Cerebellum (tissue), 5 donors: ENCODE measurements around the gene MPV17.

GRCh38 chr2:27086089-27086664 is 395 bp upstream of the KHK start:
- PRO-cap, 3 experiments = peak in 3 of 3 experiments; most common minus-strand start chr2:27086603 (in 2)
- RAMPAGE, long total RNA = no peak

GRCh38 chr2:27095586-27095999 is 9.0 kb downstream of the KHK start:
- PRO-cap, 3 experiments = no peak in any of the 3 experiments
- RAMPAGE, long total RNA = no peak

DNA sequence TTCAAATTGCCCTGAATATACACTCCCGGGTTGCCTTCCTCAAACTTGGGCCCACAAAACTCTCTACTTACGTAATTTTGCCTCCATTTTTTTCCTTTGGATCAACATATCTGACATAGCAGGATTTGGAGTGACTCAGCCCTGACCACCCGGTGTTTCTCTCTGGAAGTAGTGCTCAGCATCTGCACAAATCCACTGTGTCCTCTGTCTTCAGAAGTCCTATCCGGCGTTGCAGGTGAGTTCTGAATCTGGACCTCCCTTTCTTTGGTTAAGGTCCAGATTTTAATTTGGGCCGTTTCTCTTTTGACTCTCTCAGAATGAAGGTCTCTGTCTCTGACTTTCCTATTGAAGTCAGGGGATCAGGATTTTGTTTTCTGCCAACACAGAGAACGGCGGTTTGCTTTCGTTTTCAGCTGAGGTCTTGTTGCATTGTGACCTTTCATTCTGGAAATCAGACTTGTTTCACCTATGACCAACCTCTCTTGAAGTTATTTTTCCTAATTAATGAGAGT is 13.5 kb downstream of the TCF23 start:
- PRO-cap, 3 experiments = no peak in any of the 3 experiments
- RAMPAGE, long total RNA = no peak

- PRO-cap, 3 experiments = no peak in any of the 3 experiments
- RAMPAGE, long total RNA = no peak
Measured at GRCh38 chr2:27216452-27216766, 760 bp upstream of the CAD start.

DNA sequence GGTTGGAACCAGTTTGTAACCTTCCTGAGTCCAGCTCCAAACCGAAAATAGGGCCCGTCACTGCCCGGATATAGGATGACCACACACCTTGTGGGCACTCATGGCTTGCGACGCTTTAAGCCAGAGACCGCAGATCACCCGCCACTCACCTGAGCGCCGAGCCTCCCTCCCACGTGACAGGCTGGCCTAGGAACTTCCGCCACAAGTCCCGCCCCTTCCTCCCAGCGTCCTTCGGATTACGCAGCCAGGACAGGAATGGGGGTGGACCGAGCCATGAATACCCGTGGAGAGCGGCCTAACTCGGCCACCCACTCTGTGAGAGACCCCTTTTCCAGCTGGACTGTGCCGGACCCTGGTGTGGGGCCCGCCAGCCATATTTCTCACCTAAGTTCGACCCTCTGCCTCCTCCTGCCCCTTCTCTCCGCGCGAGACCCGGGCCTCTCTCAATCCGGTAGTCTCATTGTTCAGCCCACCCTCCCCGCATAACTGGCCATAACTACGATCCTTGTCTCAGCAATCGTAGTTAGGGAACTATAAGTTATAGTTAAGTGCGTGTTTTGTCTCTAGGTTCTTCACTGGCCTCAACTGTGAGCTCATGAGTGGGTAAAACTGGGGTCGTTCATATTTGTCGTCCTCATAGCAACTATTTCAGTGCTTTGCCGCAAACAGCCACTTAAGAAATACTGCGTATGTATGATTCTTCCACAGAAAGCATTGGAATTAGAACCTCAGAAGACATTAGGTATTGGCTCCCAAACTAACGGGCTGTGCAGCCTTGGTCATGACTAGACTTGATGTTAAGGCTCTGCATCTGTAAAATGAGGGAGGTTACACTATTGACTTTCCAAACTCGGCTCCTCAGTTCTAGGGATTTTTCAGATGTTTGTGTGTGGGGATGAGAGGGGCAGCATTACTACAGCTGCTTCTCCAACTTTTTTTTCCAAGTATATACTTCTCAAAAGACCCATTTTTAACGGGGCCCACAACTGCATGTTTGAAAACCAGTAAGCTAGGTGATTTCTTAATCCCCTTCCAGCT is at the start of gene MPV17:
Gene MPV17 (minus strand): TSS at position 195 of the 1,038 bp plus-strand sequence.
- PRO-cap, 3 experiments = peak in 3 of 3 experiments; most common plus-strand start position 243 of the sequence (in 2); most common minus-strand start position 168 of the sequence (in 2)
- RAMPAGE, long total RNA = start-site peak on the minus strand centred at position 168 of the sequence, 11 bp wide, 109 and 98 reads in 2 replicates; start-site peak on the plus strand centred at position 237 of the sequence, 48 bp wide, 19 and 19 reads in 2 replicates

DNA sequence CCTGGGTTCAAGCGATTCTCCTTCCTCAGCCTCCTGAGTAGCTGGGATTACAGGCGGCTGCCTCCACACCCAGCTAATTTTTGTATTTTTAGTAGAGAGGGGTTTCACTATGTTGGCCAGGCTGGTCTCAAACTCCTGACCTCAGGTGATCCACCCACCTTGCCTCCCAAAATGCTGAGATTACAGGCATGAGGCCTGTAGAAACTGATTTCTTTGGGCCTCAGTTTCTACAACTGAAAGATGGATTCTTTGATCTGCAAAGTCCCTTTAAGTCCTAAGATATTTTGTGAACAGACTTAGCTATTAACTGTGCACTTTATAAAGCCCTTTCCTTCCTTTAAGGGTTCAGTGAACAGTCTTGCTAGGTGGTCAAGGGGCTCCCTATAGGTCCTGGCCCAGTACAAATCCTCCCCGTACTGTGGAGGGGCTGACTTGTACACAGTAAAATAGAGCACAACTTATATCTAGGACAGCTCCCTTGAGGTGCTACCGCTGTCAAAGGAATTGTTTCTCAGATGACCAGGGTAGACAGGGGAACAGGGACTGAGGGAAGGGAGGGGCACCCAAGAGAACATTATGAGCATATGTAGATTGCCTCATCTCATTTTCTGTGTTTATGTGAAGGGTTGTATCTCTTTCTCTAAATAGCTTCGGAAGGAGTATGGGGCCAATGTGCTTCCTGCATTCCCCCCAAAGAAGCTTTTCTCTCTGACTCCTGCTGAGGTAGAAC is 1.7 kb downstream of the SNX17 start:
- PRO-cap, 3 experiments = no peak in any of the 3 experiments
- RAMPAGE, long total RNA = no peak

DNA sequence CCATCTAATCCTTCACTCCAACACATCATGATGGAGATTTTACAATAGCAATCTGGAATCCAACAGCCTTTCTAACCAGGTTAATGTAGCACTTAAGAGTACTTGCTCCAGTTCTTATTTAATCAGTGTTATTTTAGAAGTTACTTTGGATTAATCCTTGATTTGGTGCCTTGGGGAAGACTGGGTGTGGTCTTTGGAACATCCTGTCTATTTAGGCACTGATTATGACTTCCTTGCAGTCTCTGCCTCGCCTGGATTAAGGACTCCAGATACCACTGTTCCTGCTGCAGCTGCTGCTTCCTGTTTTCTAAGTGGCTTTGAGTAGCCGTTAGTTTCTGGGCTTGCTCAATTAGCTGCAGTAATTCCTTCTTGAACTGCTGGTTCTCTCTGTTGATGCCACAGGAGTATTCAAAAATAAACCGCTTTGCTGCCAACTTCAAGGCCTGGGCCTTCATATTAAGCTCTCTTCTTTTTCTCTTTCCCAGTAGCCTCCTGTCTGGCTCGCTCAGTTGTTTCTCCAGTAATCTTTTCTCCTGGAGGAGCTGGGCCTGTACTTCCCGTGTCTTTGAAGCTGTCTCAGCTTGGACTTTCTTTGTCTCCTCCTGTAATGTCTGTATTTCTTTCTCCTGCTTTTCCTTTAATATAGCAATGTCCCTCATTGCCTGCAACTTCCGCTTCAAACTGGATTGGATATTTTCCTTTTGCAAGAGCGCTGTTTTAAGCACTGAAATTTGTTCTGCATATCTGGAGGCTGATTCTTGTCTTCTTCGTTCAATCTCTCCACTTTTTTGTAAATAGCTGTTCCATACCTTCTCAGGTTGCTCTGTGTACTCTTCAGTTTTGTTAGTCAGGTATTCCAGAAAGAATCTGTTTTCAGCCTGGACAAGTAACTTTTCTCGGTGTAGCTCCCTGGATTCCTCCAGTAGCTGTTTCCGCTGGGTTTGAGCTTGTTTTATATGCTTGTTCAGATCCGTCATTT is 1.7 kb downstream of the CCDC121 start:
- PRO-cap, 3 experiments = no peak in any of the 3 experiments
- RAMPAGE, long total RNA = no peak

DNA sequence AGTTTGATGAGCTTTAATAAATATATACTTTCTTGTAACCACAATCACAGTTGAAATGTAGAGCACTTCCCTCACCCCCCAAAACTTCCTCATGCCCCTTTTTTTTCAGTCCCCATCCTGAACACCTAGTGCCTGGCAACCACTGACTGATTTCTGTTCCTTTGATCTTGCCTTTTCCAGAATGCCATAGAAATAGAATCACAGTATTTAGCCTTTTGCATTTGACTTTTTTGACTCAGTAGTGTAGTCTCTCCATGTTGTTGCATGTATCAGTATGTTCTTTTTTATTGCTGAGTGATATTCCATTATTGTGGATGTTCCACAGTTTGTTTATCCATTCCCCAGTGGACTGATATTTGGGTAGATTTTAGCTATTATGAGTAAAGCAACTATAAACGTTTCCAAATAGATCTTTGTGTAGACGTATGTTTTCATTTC is 14.0 kb downstream of the SUPT7L start:
- PRO-cap, 3 experiments = no peak in any of the 3 experiments
- RAMPAGE, long total RNA = no peak

DNA sequence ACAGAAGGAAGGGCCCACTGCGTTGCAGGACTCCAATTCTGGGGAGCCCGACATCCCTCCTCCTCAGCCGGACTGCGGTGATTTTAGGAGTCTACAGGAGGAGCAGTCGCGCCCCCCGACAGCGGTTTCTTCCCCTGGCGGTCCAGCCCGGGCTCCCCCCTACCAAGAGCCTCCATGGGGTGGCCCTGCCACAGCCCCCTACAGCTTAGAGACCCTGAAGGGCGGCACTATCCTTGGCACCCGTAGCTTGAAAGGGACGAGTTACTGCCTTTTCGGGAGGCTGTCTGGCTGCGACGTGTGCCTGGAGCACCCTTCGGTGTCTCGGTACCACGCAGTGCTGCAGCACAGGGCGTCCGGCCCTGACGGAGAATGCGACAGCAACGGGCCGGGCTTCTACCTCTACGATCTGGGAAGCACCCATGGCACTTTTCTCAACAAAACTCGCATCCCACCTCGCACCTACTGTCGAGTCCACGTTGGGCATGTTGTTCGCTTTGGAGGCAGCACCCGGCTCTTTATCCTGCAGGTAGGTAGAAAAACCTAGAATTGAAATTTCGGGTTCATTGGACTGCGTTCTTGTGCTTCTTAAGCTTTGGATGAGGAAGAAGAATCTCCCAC is 472 bp downstream of the SLC4A1AP start:
- PRO-cap, 3 experiments = no peak in any of the 3 experiments
- RAMPAGE, long total RNA = no peak

- PRO-cap, 3 experiments = no peak in any of the 3 experiments
- RAMPAGE, long total RNA = no peak
Measured at GRCh38 chr2:27682129-27682600, 18.5 kb downstream of the SLC4A1AP start.

GRCh38 chr2:27684830-27685706 is 21.4 kb downstream of the SLC4A1AP start:
- PRO-cap, 3 experiments = no peak in any of the 3 experiments
- RAMPAGE, long total RNA = no peak

- PRO-cap, 3 experiments = peak in 3 of 3 experiments; most common plus-strand start chr2:27715768 (in 3); most common minus-strand start chr2:27715706 (in 3)
- RAMPAGE, long total RNA = no peak
Measured at GRCh38 chr2:27714948-27715895, 51.5 kb downstream of the SLC4A1AP start.

DNA sequence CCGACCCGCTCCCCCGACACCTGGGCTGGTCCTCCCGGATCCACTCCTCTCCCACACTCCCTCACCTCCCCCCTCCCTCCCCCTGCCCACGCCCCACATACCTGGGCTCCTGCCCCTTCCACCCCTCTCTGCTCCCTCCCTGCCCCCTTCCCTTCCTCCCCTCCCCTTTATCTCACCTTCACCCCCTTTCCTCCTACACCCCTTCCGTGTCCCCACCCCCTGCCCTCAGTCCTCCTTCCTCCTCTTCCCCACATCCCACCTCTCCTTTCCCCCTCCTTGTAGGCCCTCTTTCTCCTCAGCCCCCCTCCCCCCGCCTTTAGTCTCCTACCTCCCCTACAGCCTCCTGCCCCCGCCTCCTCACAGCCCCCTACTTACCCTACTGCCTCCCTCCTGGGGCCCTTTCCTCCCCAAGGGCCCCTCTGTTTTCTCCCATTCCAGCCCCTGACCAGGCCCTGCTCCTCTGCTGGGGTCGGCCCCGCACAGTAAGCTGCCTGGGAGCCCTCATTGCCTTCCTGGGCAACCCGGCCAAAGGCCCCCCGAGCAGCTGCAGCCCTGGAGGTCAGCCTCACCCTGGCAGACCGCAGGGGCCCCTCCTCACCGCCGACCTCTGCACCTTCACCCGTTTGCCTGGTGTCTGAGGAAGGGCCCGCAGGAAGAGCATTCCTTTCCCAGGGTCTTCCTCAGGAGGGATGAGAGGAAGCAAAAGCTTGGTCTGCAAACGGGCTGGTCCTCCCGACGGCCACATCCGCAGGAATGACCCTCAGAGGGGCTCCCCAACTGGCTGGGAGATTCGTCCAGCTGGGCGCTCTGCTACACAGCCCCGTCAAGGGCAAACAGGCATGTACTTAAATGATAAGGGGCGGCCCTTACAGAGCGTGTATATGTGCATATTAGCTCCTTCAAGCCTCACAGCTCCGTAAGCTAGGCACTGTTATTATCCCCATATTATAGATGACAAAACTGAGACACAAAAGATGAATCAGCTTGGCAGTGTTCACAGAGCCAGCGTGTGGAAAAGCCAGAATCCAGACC is 52.5 kb downstream of the SLC4A1AP start:
- PRO-cap, 3 experiments = no peak in any of the 3 experiments
- RAMPAGE, long total RNA = no peak

GRCh38 chr2:27716928-27717456 is 53.3 kb downstream of the SLC4A1AP start:
- PRO-cap, 3 experiments = no peak in any of the 3 experiments
- RAMPAGE, long total RNA = no peak

DNA sequence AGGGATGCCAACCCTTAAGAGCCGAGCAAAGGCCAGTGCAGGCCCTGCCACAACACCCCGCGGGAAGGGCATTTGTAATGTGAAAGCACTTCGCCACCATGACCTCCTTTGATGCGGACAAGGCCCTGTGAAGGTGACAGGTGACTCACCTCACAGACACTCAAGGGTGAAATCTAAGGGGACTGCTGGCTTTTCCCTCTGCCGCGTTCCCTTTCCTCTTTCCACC is 50.1 kb upstream of the MRPL33 start:
- PRO-cap, 3 experiments = no peak in any of the 3 experiments
- RAMPAGE, long total RNA = no peak

DNA sequence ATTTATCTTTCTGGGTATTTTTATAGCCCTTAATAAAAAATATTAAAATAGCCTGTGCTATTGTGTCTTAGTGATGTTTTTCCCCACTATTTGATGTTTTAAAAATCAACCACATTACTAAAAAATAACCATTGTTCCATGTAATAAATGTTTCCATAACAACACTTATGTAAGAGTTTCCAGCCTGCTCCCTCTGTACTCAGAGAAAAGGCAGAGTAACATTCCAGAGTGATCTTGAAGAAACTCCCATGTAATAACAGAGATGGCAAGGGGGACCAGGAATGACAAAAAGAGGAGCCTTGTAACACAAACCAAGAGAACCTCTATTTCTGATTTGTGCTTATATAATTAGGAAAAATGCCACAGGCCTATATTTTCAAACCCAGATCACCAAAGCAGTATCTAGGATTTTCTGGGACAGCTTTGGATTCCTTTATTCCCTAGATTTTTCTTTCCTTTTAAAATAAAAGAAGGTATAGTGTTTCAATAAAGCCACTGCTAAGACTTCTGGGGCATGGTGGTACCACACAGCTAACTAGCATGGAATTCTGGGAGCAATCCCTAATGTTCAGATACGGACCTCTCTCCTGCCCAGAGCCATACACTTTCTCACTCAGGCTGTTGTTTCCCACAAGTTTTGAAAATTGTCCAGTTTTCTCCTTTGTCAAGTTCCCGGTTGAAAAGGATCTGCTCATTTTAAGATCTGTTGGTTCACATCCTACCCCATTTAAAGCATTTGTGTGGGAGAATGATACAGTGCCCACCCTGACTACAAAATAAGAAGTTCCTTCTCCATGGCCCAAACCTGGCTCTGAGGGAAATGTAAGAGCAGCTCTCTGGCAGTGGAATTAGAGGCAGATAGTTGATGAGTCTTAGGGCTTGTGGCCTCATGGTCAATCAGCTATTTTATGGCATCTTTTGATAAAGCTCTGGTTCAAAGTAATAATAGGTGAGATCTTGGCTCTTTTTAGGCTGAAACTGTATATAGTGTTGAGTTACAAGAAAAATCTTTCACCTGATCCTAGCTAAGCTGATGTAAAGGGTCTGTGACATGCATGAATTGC is 8.5 kb downstream of the MRPL33 start:
- PRO-cap, 3 experiments = no peak in any of the 3 experiments
- RAMPAGE, long total RNA = no peak

DNA sequence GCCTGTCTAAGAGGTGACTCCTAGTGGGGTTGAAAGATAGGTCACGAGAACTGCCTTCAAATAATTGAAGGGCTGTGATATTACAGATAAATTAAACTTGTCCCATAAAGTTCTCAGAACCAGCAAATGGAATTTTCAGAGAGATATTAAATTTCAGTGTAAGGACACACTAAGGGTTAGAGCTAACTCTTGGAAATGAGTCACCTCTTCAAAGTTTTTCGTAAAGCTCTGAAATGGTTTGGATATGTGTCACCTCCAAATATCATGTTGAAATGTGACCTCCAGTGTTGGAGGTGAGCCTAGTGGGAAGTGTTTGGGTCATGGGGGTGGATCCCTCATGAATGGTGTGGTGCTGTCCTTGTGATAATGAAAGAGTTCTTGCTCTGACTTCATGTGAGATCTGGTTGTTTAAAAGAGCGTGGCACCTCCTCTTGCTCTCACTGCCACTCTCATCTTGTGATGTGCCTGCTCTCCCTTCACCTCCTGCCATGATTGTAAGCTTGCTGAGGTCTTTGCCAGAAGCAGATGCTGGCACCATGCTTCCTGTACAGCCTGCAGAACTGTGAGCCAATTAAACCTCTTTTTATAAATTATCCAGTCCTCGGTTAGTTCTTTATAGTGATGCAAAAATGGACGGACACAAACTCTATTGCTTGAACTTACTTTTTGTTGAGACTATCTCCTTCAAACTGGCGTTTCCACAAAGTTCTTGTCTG is 87.4 kb downstream of the BABAM2 start:
- PRO-cap, 3 experiments = no peak in any of the 3 experiments
- RAMPAGE, long total RNA = no peak

DNA sequence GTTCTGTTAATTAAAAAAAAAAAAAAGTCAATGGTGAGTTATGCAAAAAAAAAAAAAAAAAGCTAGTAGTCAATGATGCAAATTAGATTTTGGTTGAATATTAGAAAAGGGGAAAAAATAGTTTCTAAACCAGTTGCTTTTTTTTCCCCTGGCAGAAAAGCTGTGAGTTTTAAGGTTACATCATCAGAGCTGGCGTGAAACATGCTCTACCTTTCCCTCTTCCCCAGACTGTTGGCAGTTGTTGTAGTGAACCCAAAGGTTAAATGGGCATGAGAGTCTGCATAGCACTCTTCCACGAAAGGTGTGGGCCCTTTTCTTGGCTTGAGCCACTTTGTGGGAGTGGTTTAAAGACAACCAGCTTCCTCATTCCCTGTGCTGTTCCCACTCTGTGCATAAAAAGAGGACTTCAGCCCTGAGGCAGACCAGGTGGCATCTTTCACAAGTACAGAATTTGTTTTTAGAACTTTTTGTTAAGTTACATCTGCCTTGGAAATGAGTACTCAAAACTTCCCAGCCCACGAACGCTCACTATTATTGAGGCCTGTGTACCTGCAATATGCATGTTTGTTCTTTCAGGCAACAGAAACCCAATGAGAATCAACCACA is 243.7 kb downstream of the BABAM2 start:
- PRO-cap, 3 experiments = no peak in any of the 3 experiments
- RAMPAGE, long total RNA = no peak

DNA sequence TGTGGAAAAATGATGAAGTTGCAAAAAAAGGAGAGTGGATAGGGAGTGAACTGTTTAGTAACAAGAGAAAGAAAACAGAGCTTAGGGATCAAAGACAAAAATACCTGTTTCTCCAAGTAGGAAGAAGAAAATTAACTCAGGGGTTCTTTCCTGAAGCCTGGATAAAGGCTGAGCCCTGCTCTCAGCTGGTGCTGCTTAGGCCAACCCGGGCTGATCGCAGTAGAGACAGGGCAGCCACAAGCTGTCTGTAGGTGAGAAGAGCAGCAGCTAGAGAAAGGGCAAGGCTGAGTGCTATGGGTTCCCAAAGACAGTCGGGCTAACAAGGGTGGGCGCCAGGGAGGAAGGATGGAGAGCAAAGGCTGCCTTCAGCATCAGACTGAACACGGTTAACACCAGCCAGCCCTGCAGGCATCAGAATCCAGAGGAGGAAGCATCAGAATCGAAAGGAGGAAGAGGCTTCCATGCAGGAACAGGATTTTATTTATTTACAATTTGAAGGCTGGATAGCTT is 167.6 kb upstream of the FOSL2 start:
- PRO-cap, 3 experiments = no peak in any of the 3 experiments
- RAMPAGE, long total RNA = no peak

- PRO-cap, 3 experiments = no peak in any of the 3 experiments
- RAMPAGE, long total RNA = no peak
Measured at GRCh38 chr2:28280862-28281250, 111.8 kb upstream of the FOSL2 start.